GM23338 (cell line): Measurements from ENCODE around the genes FAM200A, OR2AE1, TAF6, LAMTOR4 and TRAPPC14.

- PRO-cap, result no peak
- RAMPAGE, long total RNA, result no peak
Measured at GRCh38 chr7:99478855-99479582, 6.3 kb downstream of the ZNF789 start.

GRCh38 chr7:99551597-99552471, at the start of gene FAM200A:
TSS of gene FAM200A (minus strand) at chr7:99552114.
- PRO-cap, result bidirectional peak, plus-strand start at chr7:99552243, minus-strand start at chr7:99552023
- RAMPAGE, long total RNA, result start-site peak on the minus strand at chr7:99552090-99552115, 278 and 25 reads in 2 replicates

GRCh38 chr7:99624216-99624974, 7.6 kb downstream of the ZSCAN25 start:
- PRO-cap, result no peak
- RAMPAGE, long total RNA, result no peak

GRCh38 chr7:99652328-99653002, 27.3 kb downstream of the CYP3A5 start:
- PRO-cap, result no peak
- RAMPAGE, long total RNA, result no peak

DNA sequence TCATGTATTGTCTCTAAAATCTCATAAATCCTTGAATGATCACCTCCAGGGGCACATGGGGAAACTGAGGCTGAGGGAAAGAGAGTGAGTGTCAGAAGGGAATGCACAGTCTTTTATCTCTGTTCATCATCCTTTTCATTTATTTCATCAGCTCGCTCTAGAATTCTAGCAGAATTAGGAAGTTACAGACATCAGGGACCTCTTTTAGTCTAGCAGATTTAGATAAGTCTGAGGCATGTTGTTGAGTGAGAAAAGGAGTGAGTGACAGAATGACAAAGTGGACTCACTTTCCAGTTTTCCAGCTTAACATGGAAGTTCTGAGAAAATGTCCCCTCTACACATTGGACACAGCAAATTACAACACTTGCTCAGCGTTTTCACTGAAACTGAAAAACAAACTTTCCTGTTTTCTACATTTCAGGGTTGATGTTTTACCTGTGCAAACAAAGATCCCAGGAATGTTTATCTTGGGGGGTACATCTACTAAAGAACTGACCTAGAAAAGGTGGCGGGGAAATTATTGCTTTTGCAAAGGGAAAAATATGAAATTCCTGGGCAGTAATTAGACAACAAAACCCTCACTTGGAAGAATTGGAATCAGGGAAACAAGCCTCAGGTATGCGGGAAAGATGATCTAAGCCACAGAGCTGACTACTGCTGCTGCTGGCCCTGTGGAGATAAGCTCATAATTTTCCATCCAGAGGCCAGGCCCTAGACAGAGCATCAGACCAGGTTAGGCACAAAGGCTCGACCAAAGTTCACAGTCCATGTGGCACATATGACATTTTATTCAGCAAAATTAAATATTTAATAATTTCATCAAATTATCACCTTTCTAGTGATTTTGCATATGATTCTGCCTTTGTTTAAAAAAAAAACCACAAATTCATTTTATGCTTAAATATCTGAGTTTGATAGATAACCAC, 14.6 kb upstream of the CYP3A5 start:
- PRO-cap, result no peak
- RAMPAGE, long total RNA, result no peak

DNA sequence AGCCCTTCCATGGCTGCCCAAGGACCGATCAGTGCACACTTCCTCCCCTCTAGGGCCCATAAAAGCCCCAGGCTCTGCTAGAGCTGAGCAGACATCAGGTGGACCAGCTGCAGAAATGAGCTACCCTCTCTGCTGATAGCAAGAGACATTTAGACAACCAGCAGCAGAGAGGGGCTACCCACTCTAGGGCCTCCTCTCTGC, 4.5 kb upstream of the CYP3A43 start:
- PRO-cap, result no peak
- RAMPAGE, long total RNA, result no peak

DNA sequence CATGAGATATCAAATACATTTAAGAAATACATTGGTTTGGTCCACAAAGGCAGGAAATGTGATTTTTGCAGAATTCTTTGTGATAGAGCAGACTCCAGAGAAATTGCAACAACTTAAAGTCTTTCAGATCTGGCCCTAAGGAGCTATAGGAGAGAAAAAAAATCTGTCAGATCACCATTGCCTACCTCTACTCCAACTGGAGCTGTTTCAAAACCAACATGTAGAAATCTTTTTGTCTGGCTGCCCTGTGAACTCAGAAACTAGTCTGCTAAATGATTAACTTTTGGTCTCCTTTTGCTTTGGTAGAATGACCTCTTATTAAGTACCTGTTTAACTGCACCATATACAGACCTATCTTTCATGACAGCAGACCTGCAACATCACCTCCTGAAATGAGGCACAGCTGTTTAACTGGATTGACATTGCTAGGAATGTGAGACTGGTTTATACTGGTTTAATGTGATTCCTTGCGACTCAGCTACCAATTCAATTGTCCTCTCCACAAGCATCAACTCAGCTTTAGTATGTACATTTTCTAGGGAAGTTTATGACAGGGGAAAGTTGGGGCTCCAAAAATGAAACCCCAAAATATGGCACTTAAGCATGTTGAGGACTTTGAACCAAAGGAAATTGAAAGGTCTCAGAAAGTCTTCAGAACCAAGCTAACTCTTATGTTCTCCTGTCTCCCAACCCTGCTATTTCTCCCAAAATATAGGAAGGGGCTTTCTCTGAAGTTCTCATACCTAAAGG, 1.8 kb downstream of the CYP3A43 start:
- PRO-cap, result no peak
- RAMPAGE, long total RNA, result no peak

- PRO-cap, result no peak
- RAMPAGE, long total RNA, result no peak
Measured at GRCh38 chr7:99837907-99838386, 10.1 kb downstream of the CYP3A43 start.

- PRO-cap, result no peak
- RAMPAGE, long total RNA, result no peak
Measured at GRCh38 chr7:99876747-99877363, at the start of gene OR2AE1. TSS of gene OR2AE1 (minus strand) at chr7:99877033.

DNA sequence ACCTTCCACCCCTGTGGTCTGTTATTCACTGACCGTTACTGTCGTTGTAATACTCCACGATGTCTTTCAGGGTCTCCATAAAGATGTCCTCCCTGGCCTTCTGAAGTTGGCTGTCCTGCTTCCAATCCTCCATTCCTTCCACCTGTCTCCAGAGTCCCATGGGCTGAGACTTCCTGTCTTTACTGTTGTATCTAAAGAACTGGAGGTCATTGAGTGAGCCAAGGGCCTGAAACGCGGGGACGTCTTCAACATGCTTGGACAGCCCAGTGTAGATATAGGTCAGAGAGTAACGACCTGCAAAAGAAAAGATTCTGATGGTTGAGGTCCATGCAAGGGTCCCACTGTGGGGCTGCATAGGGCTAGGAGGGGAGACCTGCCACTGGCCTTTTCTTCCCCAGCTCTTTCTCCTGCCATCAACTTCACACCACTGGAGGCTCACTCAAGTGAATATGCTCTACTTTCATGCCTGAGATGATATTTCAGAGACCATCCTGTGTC, 4.1 kb downstream of the AZGP1 start:
- PRO-cap, result no peak
- RAMPAGE, long total RNA, result no peak

DNA sequence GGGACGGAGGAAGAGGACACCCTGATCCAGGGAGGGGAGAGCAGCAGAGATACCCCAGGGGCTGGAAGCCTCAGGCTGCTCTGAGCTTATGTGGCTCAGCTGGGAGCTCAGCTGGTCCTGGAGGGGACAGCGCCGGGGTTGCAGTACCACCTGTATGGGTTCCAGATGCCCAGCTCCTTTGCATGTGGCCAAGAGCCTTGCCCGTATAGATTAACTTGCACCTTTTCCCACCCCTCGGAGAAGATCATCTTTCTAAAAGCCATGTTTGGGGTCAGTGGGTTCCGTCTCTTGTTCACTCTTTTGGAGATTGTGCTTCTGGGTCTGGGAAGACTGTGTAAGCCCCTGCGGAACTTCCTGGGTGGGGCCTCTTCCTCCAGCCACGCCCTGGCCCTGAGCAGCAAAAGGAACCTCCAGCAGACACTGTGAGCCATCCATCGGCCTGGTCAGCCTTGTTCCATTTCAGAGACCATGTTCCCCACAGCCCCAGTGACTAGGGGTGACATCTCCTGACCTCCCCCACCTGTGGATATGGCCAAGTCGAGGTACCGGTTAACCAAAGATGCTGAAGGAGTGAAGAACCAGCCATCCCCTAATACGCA, 17.0 kb upstream of the AZGP1 start:
- PRO-cap, result no peak
- RAMPAGE, long total RNA, result no peak

- PRO-cap, result no peak
- RAMPAGE, long total RNA, result no peak
Measured at GRCh38 chr7:100034102-100035320, 15.1 kb upstream of the ZSCAN21 start.

DNA sequence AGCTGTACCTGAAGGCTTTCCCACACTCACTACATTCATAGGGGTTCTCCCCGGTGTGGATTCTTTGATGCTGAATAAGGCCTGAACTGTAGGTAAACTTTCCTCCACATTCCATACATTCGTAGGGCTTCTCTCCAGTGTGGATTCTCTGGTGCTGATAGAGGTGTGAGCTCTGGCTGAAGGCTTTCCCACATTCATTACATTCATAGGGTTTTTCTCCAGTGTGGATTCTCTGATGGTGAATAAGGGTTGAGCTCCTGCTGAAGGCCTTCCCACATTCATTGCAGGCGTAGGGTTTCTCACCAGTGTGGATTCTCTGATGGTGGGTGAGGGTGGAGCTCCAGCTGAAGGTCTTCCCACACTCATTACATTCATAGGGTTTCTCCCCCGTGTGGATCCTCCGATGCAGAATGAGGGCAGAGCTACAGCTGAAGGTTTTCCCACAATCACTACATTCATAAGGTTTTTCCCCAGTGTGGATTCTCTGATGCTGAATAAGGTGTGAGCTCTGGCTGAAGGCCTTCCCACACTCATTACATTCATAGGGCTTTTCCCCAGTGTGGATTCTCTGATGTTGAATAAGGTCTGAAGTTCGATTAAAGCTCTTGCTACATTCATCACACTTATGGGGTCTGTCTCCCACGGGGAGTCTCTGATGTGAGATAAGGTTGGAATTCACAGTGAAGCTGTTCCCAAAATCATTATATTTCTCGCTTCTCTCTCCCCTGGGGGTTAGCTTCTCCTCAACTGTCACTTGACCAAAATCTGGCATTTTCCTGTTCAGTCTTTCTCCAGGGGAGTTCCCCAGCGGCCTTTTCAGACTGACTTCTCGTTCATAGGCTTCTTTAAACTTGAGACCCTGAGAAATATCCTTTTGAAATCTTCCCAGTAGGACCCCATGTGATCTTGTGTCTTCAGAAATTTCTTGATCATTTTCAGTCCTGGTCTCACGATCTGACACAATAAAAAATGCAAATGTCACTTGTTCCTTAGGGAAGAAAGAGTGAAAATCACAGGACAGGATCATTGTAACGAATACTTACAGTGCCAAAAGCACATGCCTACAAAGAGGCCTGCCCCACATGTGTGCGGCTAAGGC, 9.9 kb downstream of the ZNF3 start:
- PRO-cap, result no peak
- RAMPAGE, long total RNA, result no peak

- PRO-cap, result no peak
- RAMPAGE, long total RNA, result no peak
Measured at GRCh38 chr7:100077096-100077582, 4.4 kb downstream of the ZNF3 start.

DNA sequence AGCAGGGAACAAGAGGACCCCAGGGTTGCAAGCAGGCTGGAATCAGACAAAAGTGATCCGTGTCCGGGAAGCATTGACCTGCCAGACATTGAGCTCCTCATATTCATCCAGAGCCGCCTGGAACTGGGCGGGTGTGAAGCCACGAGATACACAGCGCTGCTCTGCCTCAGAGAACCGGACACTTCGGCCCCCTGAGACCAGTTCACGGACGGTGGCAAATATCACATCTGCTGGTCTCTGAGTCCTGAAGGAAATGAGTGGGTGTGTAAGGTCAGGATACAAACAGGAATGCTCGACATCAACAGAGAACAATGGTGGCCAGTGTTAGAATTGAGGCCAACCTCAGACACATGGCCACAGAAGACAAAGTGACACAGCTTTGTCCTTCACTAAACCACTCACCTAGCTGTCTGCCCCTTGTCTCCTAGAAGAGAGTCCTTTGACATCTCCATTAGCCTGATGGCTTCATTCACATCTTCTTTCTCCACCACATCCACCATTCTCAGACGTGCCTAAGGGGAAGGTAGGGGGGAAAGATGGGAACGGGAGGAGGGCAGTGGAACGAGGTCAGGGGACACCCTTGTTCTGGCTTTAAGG, 4.2 kb downstream of the COPS6 start:
- PRO-cap, result no peak
- RAMPAGE, long total RNA, result no peak

- PRO-cap, result unidirectional peak, minus-strand start at chr7:100119235; bidirectional peak, plus-strand start at chr7:100119690, minus-strand start at chr7:100119277
- RAMPAGE, long total RNA, result start-site peak on the minus strand at chr7:100119322-100119357, 132 and 18 reads in 2 replicates
Measured at GRCh38 chr7:100119161-100119469, at the start of gene TAF6. TSS of gene TAF6 (minus strand) at chr7:100119358.

GRCh38 chr7:100148819-100149710, at the start of gene LAMTOR4:
TSS of gene LAMTOR4 (plus strand) at chr7:100148918.
- PRO-cap, result bidirectional peak, plus-strand start at chr7:100148957, minus-strand start at chr7:100148616; bidirectional peak, plus-strand start at chr7:100149209, minus-strand start at chr7:100149111; bidirectional peak, plus-strand start at chr7:100149508, minus-strand start at chr7:100149506
- RAMPAGE, long total RNA, result start-site peak on the plus strand at chr7:100148892-100149022, 1,707 and 448 reads in 2 replicates

- PRO-cap, result no peak
- RAMPAGE, long total RNA, result no peak
Measured at GRCh38 chr7:100156800-100157220, 1.7 kb downstream of the TRAPPC14 start.

DNA sequence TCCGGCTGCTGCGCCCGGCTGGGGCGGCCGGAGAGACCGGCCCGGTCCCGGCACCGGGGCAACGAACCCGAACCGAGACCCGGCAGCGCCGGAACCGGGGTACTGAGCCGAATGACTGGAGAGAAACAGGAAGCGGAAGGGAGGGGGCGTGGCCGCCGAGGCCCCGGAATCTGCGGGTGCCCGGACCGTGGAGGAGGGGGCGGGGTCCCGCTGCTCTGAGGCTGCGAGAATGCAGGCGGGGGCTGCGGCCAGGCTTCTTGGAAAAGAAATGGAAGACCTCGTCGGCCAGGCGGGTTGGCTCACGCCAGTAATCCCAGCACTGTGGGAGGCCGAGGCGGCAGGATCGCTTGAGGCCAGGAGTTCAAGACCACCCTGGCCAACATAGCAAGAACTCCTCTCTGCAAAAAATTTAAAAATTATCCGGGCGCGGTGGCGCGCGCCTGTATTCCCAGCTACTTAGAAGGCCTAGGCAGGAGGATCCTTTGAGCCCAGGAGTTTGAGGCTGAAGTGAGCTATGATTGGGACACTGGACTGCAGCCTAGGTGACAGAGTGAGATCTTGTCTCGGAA, at the start of gene TRAPPC14:
Gene TRAPPC14 (minus strand): TSS at position 134 of the 569 bp plus-strand sequence.
- PRO-cap, result bidirectional peak, plus-strand start at position 292 of the sequence, minus-strand start at position 113 of the sequence
- RAMPAGE, long total RNA, result no peak

DNA sequence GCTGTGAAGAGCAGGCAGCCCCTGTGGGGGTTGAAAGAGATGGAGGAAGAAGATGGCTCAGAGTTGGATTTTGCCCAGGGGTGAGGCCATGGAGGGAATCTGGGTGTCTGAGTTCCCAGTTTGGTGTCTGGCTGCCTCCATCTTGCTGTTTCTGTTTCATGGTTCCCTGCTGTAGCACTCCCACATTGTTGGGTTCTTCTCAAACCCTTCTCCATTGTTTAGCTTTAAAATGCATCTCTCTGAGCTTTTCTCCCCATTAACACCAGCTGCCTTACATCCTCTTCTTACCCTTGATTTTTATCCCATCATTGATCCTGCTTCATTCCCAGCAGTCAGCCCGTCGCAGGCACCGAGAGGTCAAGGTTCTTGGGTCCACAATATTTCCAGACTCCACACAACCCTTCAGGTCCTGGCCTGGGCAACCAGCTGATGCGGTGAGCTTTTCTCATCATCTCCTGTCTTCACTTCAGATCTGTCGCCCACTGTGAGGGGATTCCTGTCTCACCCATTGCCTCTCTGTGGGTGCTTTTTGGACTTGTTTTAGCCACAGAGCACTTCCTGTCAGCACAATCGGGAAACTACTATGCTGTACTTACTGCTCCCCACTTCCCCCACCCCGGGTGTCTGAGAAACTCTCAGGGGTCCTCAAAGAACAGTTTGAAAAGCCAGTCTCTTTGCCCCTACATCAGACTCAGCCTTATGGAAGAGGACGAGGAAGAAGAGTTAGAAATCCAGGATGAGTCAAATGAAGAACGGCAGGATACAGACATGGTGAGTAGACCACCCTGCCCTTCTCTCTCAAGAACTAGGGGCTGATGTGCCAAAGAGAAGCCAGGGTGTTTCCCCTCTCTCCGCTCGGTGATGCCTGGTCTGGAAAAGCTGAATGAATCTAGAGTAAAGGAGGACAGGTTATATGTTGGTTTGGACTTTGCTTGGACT, 8.4 kb upstream of the PVRIG start:
- PRO-cap, result no peak
- RAMPAGE, long total RNA, result no peak